NT2/D1 (cell line): ENCODE results near the gene ASTE1.

- RRBS, 2 experiments = no CpG with 5 or more reads among the region's 7 CpGs
Observed at GRCh38 chr3:129054479-129055247, 5.9 kb upstream of the GP9 start.

- RRBS, 2 experiments = no CpG with 5 or more reads among the region's 8 CpGs
Observed at GRCh38 chr3:129195596-129196415, 12.1 kb upstream of the CNBP start.

GRCh38 chr3:129267742-129268101, 10.9 kb upstream of the HMCES start:
- RRBS, 2 experiments = no CpG with 5 or more reads among the region's 2 CpGs

DNA sequence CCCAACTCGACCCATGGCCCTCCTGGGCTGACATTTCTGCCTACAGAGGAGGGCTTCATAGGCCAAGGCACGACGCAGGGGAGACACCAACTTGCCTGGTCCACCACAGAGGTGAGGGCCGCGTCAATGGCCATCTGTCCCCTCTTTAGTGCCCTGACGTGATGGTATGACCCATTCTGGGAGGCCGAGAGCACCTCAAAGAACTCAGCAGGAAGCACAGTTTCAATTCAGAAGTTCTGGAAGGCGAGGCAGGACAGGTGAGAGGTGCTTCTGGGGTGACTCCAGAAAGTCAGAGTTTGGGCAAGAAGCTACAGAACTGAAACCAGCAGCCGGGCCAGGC, 7.6 kb upstream of the H1-10 start:
- RRBS, 2 experiments = no CpG with 5 or more reads among the region's 9 CpGs

- RRBS, 2 experiments = no CpG with 5 or more reads among the region's 12 CpGs
Observed at GRCh38 chr3:129352785-129353501, 36.9 kb upstream of the H1-10 start.

GRCh38 chr3:129487942-129488476, 40.4 kb upstream of the RHO start:
- RRBS, 2 experiments = no CpG with 5 or more reads among the region's 6 CpGs

DNA sequence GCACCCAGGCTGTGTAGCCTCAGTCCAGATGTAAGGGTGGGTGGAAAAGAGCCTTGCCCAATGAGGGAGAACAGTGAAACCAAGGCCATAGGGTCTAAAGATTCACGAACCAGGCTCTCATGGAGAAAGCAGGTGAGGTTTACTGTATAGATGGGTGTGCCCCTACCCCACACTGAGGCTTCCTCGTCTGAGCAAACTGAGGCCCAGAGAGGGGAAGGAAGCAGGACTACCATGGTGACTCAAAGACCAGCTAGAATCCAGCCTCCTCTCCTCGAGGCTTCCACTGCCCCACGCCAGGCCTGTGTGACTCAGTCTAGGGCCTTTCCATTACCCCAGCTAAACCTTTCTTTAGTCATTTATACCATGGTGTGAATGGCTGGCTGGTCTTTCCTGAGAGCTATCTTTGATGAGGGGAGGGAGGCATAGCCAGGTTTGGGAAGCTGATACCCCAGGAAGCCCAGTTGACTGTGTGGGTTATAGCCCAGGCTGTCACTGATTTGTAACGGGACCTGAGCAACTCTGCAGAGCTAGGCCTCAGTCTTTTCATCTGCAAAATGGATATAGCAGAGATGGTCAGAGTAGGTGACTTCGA, 3.1 kb upstream of the RHO start:
- RRBS, 2 experiments = no CpG with 5 or more reads among the region's 6 CpGs

DNA sequence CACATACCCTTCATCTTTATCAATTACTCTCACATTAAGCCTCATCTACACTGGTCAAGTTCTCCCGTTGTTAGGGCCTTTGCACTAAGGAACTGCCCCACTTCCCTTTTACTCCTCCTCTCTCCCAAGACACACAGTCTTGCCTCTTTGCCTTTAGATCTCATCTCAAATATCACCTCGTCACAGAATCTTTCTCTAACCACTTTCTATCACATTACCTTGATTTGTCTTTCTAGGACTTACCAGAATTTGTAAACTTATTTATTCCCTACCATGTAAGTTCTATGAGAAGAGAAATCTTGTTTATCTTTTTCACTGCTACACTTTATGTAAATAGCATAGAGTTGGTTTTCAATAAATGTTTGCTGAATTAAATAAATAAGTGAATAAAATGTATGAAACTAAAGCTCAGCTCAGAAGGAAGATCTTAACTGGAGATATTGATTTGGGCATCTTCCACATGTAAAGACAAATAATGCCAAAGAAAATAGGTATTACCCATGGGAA, 117.5 kb downstream of the TMCC1 start:
- RRBS, 2 experiments = no CpG with 5 or more reads among the region's 2 CpGs

GRCh38 chr3:130708099-130708954, 38.3 kb downstream of the PIK3R4 start:
- RRBS, 2 experiments = no CpG with 5 or more reads among the region's 3 CpGs

GRCh38 chr3:130892628-130893811, 864 bp upstream of the ATP2C1 start:
- RRBS, 2 experiments = no CpG with 5 or more reads among the region's 50 CpGs

DNA sequence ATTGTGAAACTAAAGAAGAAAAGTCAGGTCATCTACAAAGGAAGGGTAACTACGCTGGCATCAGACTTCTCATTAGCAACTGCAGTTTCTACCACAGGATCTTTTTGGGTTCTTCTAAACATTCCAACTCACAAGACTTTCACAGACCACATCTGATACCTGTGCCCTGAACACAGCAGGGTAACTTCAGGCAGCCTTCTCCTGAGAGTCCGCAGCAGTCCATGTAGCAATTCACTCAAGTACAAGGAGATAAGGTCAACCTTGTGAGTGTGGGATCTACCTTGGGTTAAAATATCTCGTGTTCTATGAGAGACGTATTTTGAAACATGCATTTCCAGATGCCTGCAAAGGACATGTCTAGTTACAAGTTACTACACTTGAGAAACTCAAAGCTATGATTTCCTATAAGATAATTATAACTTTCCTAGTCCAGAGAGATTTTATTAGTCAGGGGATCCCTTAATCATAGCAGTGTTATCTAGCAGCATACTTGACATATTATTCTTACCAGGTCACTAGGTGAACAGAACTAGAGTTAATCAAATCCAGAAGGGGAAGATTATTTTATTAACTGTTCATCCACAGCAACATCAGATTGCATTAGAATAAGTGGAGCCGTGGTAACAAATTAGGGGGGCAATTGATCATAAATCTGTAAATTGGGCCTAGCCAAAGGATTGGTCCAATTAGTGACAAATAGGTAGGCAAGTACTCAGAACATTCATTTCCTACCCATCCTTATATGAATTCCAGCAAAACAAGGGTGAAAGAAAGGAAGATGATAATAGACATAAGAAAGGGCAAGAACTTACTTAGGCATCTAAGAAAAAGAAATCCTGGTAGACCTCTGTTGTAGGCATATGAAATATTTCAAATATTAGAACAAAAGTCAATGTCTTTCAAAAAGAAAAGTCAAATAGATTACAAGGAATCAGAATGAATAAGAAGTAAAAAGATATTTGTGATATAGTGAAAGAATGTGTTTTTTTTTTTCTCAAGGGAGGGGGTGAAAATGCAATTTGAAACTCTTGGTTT, 66.2 kb downstream of the ASTE1 start:
- RRBS, 2 experiments = no CpG with 5 or more reads among the region's 5 CpGs

DNA sequence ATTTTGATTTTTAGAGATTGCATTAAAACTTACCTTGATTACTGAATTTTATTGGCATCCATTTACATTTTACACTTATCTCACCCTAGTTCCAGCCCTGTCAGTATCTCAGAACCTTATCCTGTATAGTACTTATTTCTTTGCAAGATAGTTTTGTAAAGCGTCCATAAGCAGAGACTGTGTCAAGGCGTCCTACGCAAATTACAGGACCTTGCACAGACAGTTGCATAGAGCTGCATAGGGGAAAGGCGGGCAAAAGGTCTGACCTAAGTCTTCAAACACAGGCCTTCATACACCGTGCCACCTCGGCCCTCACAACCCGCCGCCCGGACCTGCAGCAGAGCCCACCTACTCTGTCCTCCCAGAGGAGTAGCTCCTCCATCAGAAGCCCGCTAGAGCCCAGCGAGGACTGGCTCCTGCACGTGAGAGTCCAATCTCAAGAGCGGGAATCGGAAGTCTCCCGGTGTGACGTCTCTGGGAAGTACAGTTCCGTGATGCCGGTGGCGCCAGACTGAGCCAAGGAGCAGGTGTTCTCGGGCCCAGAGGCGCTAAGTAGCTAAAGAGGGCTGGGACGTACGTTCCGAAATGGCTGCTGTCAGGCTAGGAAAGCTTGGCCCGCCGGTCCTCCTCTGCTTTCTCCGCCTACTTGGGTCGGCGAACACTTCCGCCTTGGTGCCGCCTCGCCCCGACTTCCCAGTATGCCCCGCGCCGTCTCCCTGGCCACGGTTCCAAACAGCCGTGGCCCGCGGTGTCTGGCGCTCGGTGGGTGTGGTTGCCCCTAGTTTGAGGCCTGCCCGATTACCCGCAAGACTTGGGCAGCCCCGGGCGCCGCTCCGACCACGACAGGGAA, at the start of gene ASTE1:
Gene ASTE1 (minus strand): TSS at position 671 of the 850 bp plus-strand sequence.
- RRBS, 2 experiments = 73 to 100% methylated on average over 5 of the region's 49 CpGs

GRCh38 chr3:131349566-131350464, 31.8 kb upstream of the NUDT16 start:
- RRBS, 2 experiments = no CpG with 5 or more reads among the region's 9 CpGs

- RRBS, 2 experiments = no CpG with 5 or more reads among the region's 7 CpGs
Observed at GRCh38 chr3:131360935-131361508, 20.6 kb upstream of the NUDT16 start.

DNA sequence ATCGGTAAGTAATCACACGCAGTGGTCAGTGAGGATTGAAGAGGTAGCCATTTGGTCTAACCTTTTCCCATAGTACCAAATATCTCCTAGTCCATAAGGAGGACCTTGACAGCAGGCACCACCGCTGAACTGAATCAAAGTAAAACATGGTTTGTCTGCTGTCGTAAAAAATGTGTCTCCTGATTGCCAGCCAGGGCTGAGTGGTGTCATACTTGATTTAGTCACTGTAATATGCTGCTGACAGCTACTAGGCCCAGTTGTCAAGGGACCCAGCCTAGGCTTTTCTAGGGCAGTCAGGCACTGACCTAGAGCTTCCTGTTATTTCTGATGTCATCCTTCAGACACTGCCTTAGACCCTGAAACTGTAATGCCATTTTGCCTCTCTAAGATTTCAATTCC, 2.6 kb upstream of the MRPL3 start:
- RRBS, 2 experiments = no CpG with 5 or more reads among the region's 4 CpGs

DNA sequence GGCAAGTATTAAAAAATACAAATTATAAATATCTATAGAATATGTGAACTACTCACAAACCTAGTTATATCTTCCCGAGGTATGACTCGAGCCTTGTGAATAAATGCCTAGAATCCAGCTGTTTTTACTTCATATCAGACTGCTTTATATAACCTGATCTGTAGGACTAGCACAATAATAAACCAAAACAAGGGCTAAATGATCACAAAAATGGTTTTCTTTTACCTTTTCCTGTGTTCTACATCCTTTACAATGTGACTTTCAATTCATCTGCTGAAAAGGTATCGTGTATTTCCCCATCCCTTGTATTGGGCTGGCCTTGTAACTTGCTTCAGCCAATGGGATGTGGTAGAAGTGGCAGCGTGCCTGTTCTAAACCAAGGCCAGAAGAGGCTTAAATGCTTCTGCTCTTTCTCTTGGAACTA, 230.5 kb downstream of the CPNE4 start:
- RRBS, 2 experiments = no CpG with 5 or more reads among the region's 4 CpGs

- RRBS, 2 experiments = no CpG with 5 or more reads among the region's 11 CpGs
Observed at GRCh38 chr3:132659898-132660146, 213 bp upstream of the ACAD11 start.